Skeletal muscle tissue (tissue), 7 donors: ENCODE data around the gene P3H2.

- PRO-cap, 3 experiments = no peak in any of the 3 experiments
- RAMPAGE, long total RNA = no peak
- RRBS, 2 experiments = no CpG with 5 or more reads among the region's 3 CpGs
Observed at GRCh38 chr3:188172057-188172535, 18.1 kb downstream of the LPP start.

DNA sequence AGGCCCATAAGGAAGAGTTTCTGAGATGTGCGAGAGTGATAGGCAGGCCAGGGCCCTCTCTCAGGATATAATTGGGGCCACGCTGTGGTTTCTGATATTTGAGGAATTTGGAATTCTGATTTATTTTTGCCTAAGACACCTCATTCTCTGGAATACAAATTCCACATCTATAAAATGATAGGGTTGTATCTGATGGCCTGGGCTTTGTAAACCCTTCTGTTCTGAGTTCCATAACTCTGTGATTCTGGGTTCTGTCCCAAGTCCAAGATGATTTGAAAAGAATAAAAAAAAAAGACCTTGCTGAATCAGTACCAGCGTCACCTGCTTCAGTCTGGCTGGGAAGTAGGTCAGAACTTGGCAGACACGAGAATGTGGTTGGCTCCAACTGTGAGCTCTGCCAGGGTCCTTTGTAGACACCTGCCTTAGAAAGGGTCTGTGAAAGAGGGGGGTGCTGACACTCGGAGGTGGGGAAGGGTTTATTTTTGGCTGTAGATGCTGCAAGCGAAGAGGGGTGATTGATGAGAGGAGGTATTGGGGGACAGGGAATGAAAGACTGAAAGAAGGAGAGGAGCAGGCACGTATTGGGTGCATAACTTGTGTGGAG is 35.5 kb downstream of the LPP start:
- PRO-cap, 3 experiments = no peak in any of the 3 experiments
- RAMPAGE, long total RNA = no peak
- RRBS, 2 experiments = no CpG with 5 or more reads among the region's 7 CpGs

GRCh38 chr3:188206334-188206981 is 52.5 kb downstream of the LPP start:
- PRO-cap, 3 experiments = no peak in any of the 3 experiments
- RAMPAGE, long total RNA = no peak
- RRBS, 2 experiments = no CpG with 5 or more reads among the region's 5 CpGs

- PRO-cap, 3 experiments = no peak in any of the 3 experiments
- RAMPAGE, long total RNA = no peak
- RRBS, 2 experiments = no CpG with 5 or more reads among the region's 6 CpGs
Observed at GRCh38 chr3:188222458-188223517, 68.8 kb downstream of the LPP start.

DNA sequence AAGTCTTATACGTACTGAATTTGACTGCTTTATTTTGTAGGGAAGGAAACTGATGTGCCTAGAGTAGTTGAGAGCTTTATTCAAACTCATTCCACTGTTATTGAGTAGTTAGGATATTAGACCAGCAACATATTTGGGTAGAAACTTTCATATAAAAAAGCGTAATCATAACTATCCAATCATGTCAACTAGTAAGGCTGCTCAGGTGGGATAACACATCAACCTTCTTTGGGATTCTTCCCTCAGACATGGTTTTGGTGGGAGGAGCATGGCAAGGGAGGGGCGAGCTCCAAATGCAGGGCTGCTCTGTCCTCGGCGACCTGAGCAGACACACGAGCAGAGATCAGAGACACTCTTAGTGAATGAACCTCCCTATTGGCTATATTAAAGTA is 86.5 kb downstream of the LPP start:
- PRO-cap, 3 experiments = no peak in any of the 3 experiments
- RAMPAGE, long total RNA = no peak
- RRBS, 2 experiments = no CpG with 5 or more reads among the region's 6 CpGs

- PRO-cap, 3 experiments = peak in 2 of 3 experiments; most common plus-strand start chr3:188351998 (in 1); most common minus-strand start chr3:188351916 (in 1)
- RAMPAGE, long total RNA = no peak
- RRBS, 2 experiments = no CpG with 5 or more reads among the region's 9 CpGs
Observed at GRCh38 chr3:188351846-188352353, 197.9 kb downstream of the LPP start.

DNA sequence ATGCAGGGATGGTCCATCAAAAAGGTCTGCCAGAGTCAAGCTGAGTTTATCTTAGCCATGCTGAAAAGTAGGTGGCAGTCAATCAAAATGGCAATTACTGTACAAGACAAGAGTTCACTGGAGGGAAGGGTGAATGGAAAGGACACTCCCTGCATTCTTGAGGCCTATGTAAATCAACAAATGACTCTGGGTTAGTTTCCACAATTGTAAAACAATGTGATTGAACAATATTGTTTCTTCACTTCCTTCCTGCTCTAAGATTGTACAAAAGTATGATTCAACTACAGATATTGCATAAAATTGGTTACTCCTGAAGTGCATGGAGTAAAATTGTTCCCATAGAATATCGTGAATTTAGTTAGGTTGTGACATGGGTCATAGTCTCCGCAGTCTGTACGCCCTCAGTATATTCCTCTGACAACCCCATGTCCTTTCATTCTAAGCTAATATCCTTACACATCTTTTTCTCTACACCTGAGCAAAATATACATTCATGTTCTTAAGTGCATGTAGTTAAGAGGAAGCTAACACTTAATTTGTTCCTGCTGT is 277.6 kb downstream of the LPP start:
- PRO-cap, 3 experiments = no peak in any of the 3 experiments
- RAMPAGE, long total RNA = no peak
- RRBS, 2 experiments = no CpG with 5 or more reads among the region's 3 CpGs

DNA sequence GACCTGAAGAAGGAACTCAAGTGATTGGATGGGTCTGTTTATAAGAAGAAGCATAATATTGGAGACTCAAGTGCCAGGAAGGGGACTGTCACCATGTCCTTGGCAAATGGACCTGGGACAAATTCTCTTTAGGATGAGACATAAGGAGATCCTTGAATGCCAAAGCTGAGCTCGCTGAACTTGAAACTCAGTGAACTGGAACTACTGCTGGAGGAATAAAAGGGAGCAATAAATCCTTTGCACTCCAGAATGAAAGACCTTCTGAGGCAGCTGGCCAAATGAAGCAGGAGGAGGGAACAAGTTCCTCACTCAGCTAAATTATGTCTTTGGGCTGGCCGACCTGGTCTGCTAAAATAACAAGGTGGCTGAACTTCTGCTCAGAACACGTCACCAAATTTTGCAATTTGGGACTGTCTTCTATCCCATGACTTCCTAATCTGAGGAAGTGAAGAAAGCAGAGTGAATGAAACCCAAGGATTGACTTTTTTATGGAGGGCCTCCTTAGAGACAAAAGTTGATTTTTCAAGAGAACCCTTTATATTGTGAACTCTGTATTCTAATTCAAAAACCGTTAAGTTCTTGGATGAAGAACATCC is 314.7 kb downstream of the LPP start:
- PRO-cap, 3 experiments = no peak in any of the 3 experiments
- RAMPAGE, long total RNA = no peak
- RRBS, 2 experiments = no CpG with 5 or more reads among the region's 4 CpGs

- PRO-cap, 3 experiments = no peak in any of the 3 experiments
- RAMPAGE, long total RNA = no peak
- RRBS, 2 experiments = no CpG with 5 or more reads among the region's 4 CpGs
Observed at GRCh38 chr3:188524591-188524812, 370.5 kb downstream of the LPP start.

DNA sequence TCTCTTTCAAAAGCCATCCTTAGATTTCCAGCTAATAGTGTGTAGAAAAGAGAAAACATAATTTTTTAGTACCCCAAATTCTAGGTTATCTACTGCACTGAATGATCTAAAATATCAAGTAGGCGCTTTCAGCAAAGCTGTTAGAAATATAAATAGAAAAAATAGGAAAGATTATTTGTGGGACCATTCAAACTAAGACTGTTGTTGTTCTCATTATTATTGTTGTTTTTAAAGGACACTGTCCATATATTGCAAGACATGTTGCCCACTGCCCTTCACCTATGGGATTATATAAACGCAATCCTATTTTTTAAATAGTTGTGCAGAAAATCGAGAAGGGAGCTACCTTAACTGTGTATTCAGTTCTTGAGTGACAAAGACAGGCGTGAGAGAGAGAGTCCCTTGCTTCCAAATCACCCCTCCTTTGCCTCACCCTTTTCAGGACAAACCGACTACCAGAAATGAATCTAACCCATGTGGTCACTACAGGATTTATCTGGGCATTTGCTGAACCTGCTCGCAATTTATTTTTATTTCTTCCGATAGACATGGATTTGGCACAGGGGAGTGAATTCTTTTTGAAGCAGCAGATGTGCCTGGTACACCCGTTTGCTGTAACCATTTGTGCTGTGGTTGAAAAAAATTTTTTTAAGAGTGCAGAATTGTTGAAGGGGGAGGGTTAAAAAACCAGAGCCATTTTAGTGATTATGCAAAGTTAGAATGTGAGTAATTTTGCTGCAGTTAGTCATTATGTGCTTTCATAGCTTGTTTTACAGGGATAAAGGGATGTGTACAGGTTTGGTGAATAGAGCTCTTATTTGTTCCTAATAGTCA is 441.8 kb downstream of the LPP start:
- PRO-cap, 3 experiments = peak in 1 of 3 experiments; most common minus-strand start position 426 of the sequence (in 1)
- RAMPAGE, long total RNA = no peak
- RRBS, 2 experiments = no CpG with 5 or more reads among the region's 8 CpGs

- PRO-cap, 3 experiments = peak in 2 of 3 experiments; most common plus-strand start chr3:188683246 (in 2)
- RAMPAGE, long total RNA = no peak
- RRBS, 2 experiments = no CpG with 5 or more reads among the region's 3 CpGs
Observed at GRCh38 chr3:188682819-188683496, 488.8 kb upstream of the TPRG1 start.

DNA sequence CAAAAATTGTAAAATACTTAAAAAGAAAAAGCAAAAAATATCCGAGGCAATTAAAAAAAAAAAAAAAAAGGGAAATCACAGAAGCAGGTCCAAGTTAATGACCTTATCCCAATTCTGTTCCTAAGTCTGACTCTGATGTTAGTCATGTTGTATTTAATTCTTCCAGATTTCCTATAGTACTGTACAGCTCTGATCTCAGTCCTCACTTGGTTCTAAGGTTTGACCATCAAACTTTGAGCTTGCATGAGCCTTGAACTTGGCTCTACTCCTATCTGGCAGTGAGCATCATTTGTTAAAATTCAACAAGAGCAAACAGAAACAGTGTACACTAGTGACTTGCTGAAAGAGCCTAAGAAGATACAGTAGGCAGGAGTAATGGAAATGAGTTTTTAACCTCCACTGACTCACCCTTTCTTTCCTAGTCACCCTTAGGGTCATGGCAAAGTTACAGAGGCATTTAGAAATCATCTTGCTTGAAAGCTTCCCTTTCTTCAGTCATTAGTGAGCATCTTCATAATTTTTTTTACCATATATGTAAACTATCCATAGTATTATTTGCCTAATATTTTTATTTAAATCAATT is 451.1 kb upstream of the TPRG1 start:
- PRO-cap, 3 experiments = no peak in any of the 3 experiments
- RAMPAGE, long total RNA = no peak
- RRBS, 2 experiments = no CpG with 5 or more reads among the region's 1 CpG

DNA sequence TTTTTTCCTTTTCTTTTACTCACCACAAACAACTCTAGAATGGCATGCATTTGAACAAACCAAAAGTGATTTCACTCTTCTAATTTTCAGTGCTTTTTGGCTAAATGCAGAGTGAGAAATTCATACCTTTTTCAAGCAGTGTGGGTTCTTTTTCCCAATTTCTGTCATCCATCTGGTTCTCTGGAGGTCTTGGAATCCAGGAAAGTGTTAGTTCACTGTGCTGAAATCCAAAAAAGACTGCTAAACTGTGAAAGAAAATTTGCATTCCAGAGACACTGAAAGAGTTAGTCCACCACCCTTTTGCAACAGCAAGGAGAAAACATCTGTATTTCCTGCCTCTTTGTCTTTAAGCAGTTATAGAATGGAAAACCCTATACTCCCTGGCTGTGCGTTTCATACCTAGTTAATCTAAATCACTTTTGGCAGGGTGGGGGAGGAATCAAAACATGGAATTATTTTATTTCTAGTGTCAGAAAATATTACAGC is 317.9 kb upstream of the TPRG1 start:
- PRO-cap, 3 experiments = no peak in any of the 3 experiments
- RAMPAGE, long total RNA = no peak
- RRBS, 2 experiments = no CpG with 5 or more reads among the region's 1 CpG

GRCh38 chr3:188886128-188887029 is 285.4 kb upstream of the TPRG1 start:
- PRO-cap, 3 experiments = no peak in any of the 3 experiments
- RAMPAGE, long total RNA = no peak
- RRBS, 2 experiments = no CpG with 5 or more reads among the region's 4 CpGs

DNA sequence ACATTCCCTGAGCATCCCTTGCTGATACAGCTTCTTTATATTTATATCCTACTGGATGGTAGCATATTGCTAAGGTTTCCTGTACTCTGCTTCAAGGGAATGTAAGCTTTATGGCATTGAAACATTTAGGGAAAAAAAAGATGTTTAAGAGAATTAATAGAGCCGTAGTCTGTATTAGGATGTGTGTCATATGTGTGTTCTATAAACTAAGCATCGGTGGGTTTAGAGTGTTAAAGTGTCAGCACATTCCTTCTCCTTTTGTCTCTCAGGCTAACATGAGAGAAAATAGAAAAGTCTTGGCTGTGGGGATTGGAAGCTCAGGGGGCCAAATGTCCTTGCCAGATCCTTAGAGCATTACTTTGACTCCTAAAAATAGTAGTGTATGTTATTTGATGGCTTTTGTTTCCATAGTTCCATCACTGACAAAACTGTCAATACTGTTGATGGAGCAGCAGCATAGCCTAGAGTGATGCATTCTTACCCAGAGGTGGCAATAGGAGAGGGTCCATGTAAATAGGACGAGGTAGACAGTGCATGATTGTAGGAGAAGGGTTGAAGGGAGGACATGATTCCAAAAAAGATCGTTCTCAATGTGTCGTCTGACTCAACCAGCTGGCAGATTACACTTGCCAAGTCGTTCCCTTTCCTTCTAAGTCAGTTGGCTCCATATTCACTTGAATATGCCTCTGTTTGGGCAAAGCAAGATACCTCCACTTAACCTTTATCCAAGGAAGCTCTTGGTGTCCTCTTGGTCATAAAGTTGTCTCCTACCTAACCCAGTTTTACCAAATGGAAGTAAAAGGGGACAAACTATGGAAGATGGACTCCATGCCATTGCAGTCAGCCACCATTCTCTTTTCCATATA is 282.7 kb upstream of the TPRG1 start:
- PRO-cap, 3 experiments = peak in 1 of 3 experiments; most common plus-strand start position 474 of the sequence (in 1); most common minus-strand start position 286 of the sequence (in 1)
- RAMPAGE, long total RNA = no peak
- RRBS, 2 experiments = no CpG with 5 or more reads among the region's 6 CpGs

GRCh38 chr3:188916967-188917598 is 254.7 kb upstream of the TPRG1 start:
- PRO-cap, 3 experiments = no peak in any of the 3 experiments
- RAMPAGE, long total RNA = no peak
- RRBS, 2 experiments = no CpG with 5 or more reads among the region's 1 CpG

GRCh38 chr3:188937513-188937863 is 234.3 kb upstream of the TPRG1 start:
- PRO-cap, 3 experiments = no peak in any of the 3 experiments
- RAMPAGE, long total RNA = no peak
- RRBS, 2 experiments = no CpG with 5 or more reads among the region's 6 CpGs

GRCh38 chr3:189100654-189100879 is 71.2 kb upstream of the TPRG1 start:
- PRO-cap, 3 experiments = peak in 1 of 3 experiments; most common plus-strand start chr3:189100774 (in 1)
- RAMPAGE, long total RNA = no peak
- RRBS, 2 experiments = no CpG with 5 or more reads among the region's 3 CpGs

DNA sequence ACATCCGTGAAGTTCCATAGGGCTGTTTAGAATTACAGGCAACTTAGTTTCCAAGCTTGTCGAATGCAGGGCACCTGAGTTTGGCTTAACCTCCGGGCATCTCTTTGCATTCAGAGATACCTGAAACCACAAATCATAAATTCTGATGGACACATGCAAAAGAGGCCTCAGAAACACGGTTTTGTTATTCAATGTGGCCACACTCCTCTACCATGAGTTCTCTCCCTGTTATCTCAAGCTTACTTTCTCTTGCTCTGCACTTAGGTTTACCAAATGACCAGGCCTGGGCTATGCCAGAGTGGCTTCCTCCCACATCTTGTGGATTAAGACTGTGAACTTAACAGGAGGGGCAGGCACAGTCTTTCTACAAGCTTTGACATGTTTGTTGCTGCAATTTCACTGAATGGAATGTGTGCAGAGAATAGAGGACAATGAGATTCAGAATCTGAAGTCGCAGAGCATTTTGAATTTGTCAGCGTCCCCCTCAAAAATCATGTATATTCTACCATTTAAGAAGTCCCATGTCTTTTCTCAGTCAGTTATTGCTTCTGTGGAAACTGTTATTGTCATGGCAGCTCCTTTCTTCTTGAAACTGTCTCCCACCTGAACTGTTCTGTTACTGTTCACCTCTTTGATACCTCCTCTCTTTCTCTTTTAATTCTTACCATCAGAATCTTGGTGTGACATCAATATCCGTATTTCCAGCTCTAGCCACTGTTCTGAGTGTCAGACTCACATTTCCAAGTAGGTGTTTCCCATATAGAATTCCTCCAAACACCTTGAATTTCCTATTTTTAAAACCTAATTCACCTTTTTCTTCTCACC is 137.9 kb downstream of the TPRG1 start:
- PRO-cap, 3 experiments = no peak in any of the 3 experiments
- RAMPAGE, long total RNA = no peak
- RRBS, 2 experiments = no CpG with 5 or more reads among the region's 7 CpGs

DNA sequence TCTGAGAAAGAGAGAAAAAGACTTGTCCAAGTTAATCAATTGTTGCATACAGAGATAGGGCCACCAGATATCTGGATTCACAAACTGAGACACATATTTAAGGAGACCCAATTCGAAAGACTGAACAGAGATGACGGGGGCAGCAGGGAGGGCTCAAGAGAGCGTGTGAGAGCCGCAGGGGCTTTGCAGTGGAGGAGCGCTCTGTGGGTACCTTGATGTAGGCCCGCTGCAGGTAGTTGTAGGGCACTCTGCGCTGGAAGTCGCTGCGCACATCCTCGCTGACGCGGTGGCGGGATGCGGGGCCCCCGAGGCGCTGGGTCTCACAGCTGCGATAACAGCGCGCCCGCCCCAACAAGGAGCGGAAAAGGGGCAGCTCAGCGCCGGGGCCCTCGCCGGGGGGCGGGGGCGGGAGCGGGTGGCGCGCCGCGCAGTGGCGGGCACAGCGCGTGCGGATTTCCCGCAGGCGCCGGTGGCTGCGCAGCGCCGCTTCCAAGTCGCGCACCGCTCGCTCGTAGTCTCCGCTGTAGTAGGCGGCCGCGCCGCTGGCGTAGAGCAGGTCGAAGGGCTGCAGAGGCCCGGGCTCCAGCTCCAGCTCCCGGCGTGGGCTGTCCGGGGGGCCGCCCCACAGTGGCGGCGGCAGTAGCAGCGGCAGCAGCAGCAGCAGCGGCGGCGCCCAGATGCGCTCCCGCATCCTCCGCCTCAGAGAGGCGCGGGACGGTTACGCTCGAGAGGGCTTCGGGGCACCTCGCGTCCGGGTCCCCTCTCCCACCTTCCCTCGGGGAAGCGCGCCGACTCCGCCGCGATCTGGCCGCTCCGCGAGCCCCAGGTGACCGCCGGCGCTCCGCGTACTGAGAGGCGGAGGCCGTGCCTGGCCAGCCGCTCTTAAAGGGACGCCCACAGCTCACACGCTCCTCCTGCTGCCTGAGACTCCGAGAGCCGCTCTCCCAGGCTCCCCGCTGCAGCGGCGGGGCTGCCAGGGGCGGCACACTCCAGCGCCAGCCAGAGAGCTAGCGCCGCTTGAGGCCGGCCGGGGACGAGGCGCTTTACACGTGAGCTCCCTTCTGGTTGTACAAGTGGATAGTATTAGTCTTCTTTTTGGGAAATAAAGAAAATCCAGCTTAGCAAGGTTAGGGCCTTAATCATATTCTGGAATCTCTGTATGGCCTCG is at the start of gene P3H2:
TSS of gene P3H2 (minus strand) at position 857 of the 1,168 bp plus-strand sequence.
- PRO-cap, 3 experiments = peak in 1 of 3 experiments; most common minus-strand start position 850 of the sequence (in 1)
- RAMPAGE, long total RNA = no peak
- RRBS, 2 experiments = 1 to 2% methylated on average over 33 of the region's 112 CpGs